Mononuclear cell (primary cell): ENCODE data around the gene POC1B.

DNA sequence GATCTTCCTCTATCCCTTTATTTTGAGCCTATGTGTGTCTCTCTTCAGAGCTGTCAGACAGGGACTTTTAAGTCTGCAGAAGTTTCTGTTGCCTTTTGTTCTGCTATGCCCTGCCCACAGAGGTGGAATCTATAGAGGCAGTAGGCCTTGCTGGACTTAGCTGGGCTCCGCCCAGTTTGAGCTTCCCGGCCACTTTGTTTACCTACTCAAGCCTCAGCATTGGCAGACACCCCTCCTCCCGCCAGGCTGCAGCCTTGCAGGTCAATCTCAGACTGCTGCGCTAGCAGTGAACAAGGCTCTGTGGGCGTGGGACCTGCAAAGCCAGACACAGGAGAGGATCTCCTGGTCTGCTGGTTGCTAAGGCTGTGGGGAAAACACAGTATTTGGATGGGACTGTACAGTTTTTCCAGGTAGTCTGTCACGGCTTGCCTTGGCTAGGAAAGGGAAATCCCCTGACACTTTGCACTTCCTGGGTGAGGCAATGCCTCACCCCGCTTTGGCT, 43.8 kb downstream of the CCDC59 start:
- RRBS, result no CpG with 5 or more reads among the region's 7 CpGs

DNA sequence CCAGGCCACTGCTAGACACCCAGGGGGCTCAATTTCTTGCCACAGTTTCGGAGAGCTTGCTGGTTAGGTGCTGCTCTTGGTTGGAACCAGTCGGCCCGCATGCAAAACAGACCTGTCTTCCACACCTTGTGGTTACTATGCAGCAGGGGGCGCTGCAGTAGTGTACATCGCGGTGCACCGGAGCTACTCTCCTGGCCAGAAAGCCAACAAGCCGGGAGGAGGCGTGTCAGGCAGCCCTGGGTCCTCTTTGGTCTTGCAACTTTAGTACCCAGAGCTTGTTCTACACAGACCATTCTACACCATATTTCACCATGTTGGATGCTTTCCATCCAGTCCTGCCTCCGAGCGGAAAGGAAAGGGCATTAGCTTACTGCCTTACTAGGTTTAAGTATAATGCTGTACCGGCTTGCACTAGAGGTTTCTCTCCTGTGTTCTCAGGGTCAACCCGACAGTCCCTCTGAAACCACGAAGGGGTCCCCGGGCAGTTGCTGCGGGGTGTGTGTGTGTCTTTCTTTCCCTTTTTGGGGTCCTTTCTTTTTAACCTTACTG, 908 bp upstream of the TMTC2 start:
- RRBS, result 2% methylated on average over 4 of the region's 16 CpGs

DNA sequence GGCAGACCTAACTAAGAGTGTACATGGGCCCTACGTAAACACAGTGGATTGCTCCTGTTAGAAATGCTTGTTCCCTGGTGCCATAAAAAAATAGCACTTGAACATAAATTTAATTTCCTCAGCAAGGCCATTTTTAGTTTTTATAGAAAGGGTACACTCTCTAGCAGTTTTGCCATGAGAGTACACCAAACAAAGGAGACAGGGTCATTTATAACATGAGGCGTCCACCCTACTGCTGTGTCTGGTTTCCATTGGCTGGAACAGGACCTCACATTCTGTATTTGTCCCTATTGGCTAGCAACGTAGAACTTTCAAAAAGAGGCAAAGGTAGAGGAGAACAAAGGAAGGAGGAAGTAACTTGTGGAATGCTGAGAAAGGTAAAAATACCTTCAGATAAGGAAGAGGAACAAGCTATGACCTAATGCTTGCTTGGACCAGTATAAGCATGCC, 118.1 kb downstream of the TMTC2 start:
- RRBS, result no CpG with 5 or more reads among the region's 3 CpGs

GRCh38 chr12:84911603-84912494, 750 bp downstream of the SLC6A15 start:
- RRBS, result no CpG with 5 or more reads among the region's 43 CpGs

GRCh38 chr12:88371383-88371743, 208.9 kb downstream of the KITLG start:
- RRBS, result no CpG with 5 or more reads among the region's 5 CpGs

DNA sequence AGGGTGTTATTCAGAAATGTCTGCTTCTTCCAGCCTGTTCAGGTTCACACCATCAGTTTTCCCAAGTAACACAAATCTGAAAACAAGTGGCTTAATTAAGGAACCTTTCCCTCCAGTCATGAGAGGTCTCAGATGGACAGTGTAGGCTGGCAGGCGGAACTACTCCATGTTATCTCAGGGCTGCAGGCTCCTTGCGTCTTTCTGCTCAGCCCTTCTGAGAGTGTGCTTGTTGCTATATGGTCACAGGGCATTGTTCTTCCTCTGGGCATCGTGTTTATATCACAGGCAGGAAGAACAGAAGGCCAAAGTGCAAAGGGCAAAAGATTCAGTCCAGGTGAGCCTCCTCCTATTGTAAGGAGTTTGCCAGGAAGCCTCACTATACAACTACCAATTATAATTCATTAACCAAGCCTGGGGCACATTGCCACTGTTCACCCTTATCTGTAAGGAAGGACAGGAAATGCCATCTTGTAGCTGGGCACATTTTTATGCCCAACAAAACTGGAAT, 195.4 kb upstream of the KITLG start:
- RRBS, result no CpG with 5 or more reads among the region's 3 CpGs

GRCh38 chr12:89225875-89226518, 126.3 kb downstream of the DUSP6 start:
- RRBS, result no CpG with 5 or more reads among the region's 4 CpGs

DNA sequence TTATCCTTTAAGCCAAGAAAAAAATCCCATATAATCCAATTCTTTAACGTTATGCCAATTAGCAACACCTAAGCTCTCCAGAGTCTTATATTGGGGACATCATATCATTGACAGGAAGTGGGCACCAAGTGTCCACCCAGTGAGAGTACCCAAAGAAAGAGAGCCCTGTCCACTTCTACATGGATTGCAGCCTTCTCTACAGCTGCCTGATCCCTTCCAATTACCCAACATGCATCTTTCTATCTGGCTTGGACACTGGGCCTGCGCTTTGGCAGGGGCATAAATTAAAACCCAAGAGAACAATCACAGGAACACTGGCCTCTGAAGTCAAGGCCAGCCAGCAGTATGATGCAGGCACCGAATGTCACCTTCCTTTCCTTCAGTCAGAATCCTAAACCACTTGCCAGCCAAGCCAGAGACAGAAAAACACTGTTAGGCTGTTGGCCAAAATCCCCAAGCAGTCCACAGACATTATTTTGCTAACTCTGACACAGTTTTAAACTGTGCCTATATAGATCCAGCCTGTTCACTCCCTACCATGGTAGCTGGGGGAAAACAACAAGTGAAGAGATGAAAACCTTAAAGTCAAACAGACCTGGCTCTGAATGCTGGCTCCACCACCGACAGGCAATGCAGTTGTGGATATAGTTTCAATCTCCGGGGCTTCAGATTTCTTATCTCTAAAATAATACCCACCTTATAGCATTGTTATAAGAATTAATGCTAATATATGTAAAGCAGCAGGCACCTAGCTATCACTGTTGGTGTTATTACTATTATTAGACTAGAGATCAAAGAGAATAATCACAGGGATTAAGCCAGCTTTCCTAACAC, 113.6 kb downstream of the DUSP6 start:
- RRBS, result no CpG with 5 or more reads among the region's 5 CpGs

GRCh38 chr12:89347383-89347890, 4.9 kb downstream of the DUSP6 start:
- RRBS, result no CpG with 5 or more reads among the region's 5 CpGs

- RRBS, result no CpG with 5 or more reads among the region's 2 CpGs
Observed at GRCh38 chr12:89373999-89374623, 21.8 kb upstream of the DUSP6 start.

DNA sequence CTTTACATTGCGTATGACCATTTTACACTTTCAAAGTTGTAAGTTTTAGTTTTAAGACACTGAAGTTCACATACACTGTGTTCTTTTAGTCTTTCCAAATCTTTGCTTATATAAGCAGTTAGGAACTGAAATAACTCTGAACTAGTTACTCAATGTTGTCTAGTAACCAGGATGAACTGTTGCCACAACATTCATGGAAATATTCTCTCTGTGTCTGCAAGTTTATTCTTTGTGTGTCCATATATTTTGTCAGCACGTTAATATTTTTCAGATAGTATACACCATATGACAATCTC, 71.0 kb downstream of the GALNT4 start:
- RRBS, result no CpG with 5 or more reads among the region's 2 CpGs

DNA sequence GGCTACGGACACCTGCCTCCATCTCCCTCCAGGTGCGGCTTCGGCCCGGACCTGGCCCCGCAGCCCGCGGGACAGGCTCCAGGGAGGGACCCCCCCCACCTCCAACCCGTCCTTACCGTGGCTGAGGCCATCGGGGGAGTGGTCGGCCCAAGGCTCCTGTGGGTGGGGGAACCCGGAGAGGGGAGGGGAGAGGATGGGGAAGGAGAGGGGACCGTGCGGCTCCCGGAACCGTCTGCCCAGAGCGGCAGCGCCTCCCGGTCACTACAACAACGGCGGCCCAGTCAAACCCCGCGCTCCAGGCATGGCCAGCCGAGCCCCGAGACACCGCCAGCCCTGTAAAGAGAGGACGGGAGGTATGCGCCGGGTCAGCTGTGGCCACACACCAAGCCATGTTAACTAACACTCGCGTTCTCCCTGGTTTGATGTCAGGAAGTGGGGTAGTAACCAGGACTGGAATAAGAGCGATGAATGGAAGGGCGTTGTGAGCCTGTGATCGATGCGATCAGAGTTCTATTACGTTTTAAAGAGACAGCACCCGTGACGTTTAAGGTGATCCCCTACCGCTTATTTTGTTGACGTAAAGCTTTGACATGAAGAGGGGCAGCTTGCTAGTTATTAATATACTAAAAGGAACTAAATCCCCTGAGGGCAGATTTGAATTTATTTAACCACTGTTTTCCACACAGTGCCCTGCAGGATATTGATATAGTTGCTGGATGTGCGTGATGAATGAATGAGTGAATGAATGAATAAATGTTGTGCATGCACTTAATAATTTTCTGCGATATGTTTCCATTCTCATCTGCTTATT, at the start of gene POC1B:
Gene POC1B (minus strand): TSS at position 283 of the 811 bp plus-strand sequence.
- RRBS, result 1% methylated on average over 16 of the region's 42 CpGs

DNA sequence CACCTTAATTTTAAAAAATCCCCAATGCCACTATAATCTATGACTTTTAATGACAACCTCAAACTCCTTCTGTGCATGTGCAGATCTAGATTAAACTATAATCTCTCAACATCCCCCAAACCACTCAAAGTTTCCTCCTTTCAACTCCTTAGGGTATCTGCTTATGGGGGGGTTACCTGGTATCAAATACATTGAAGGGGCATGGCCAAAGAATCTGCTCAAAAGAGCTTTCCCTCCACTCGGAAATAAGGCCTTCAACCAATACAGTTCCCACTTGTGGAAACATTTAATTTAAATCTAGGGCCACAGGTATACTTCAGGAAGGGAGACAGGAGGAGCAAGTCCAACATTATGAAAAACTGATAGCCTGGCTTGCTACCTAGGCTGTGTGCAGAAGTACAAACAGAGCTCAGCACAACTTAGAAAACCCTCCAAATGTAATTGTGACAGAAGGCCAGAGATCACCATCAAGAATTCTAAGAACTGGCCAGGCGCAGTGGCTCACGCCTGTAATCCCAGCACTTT, 14.3 kb downstream of the ATP2B1 start:
- RRBS, result no CpG with 5 or more reads among the region's 3 CpGs

GRCh38 chr12:89694876-89696243, 13.3 kb downstream of the ATP2B1 start:
- RRBS, result no CpG with 5 or more reads among the region's 10 CpGs

DNA sequence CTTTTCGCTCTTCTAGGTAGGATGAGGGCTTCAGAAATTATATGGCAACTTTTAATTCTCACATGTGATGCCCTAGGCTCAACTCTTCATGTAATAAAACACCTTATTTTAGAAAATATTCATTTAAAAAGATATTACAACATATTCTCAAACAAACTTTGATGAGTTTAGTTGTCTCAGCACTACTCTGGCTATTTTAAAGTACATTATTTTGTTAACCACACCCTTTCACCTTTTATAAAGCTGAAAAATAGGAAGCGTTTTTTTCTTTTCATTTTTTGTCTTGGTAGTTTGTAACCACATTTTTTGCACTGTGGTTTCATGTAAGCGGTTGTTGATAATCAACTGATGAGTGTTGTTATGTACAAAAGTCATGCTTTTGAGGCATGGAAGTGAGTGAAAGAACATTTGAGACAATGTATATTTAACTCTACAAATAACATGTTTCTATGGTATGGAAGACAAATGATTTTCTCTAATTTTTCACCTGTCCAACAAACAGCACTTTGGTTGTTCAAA, 52.1 kb upstream of the ATP2B1 start:
- RRBS, result no CpG with 5 or more reads among the region's 3 CpGs

DNA sequence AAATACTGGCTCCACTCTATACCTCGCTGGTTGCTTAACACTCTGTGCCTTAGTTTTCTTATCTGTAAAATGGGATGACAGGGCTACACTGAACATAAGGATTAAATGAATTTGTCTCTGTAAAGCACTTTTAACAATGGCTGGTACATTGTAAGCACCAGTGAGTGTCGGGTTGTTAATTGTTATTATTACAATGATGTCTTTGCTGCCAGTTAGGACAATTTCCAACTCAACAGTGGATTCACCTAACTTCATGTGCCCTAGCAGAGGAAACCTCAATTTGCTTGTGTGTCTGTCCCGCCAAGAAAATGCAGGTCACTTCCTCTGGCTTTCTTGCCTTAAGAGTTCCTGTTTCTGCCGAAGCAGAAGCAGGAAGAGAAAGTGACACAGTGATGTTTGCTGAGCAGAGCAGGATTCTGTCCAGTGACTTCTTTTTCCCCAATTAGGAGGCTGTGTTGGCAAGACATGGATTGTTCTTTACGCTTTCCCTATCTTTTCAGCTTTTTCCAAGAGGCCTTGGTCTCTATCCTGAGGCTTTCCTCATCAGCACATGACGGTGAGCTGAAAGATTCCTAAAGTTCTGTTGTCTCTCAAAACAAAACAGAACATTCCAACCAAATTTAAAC, 154.1 kb upstream of the ATP2B1 start:
- RRBS, result no CpG with 5 or more reads among the region's 6 CpGs

GRCh38 chr12:89947678-89948515, 239.3 kb upstream of the ATP2B1 start:
- RRBS, result no CpG with 5 or more reads among the region's 4 CpGs

- RRBS, result no CpG with 5 or more reads among the region's 3 CpGs
Observed at GRCh38 chr12:90849418-90849694, 105.6 kb downstream of the CCER1 start.

DNA sequence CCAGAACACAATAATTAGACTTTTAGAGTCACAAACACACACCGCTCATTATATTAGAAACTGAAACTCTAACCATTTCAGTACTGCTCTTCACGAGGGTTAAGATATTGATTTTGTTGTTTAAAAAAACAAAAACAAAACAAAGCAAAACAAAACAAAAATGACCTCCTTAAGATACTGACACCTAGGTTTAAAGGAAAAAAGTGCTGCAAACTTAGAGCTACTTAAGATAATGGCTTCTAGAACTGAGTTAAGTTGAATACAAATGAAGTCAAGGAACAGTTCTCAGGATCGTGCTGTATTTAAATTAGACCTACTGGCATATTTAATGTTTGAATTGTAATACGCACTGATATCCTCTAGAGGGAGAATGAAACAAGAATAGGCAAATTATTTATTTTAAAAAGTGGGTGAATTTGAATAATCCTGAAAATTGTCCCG, 395.1 kb upstream of the DCN start:
- RRBS, result no CpG with 5 or more reads among the region's 5 CpGs

DNA sequence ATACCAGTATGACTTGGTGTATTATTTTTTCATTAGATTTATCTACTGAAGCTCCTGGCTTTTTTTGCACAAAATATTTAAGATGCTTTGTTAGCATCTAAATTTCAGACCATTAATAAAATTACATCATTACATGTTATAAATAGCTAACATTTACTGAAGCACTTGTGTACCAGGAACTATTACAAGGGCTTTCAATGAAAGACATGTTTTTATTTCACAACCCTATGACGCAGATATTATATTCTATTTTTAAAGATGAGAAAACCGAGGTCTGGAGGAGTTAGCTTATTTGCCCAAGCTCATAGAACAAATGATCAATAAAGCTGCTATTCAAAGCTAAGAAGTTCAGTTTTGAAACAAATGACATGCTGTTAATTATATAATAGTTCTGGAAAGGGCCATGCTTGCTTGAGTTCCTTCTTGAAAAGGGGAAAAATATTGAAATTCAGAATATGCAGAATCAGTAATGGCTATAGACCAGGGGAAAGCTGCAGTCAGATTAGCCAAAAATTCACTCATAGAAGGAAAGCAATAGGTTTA, 420.5 kb upstream of the DCN start:
- RRBS, result no CpG with 5 or more reads among the region's 2 CpGs